Hair follicle dermal papilla cell (primary cell): ENCODE measurements around the genes PON1 and PON2.

DNA sequence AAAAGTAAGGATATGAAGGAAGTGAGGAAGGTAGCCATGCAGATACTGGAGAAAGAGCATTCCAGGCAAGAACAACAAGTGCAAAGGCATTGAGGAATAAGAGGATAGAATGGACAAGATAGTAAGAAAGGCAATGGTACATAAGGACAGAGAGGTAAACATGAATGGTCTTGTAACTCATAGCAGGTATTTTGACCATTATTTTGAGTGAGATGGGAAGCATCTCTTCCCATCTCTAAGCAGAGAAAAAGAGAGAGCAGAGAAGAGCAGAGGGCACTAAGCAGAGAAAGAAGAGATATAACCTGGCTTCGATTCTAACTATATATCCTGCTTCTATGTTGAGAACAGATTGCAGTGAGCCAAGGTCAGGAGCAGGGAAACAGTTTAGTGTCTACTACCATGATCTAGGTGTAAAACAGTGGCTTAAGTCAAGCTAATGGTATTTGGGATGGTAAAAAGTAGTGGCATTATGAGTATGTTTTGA, 193.2 kb upstream of the BET1 start:
- CAGE, long polyA plus RNA, result no peak

- CAGE, long polyA plus RNA, result no peak
These were observed 1.7 kb downstream of the COL1A2 start for GRCh38 chr7:94395982-94397262.

- CAGE, long polyA plus RNA, result no peak
These were observed 45.5 kb upstream of the SGCE start for GRCh38 chr7:94701490-94701847.

DNA sequence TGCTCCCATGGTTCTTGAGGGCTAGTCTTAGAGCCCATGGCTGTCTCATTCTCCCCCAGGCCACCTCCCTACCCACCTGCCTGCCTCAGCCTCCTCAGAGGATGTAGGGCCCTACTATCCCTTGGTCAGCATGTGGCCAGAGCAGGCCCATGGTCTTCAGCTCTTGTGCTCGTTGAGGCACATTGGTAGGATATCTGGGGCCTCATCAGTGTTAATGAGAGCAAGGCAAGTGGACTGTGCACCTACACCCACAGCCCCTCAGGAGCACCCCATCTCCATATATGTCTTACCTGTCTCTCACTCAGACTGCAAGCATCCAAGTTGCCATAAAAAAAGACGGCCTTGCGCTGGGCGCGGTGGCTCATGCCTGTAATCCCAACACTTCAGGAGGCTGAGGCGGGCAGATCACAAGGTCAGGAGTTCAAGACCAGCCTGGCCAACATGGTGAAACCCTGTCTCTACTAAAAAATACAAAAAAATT, 72.2 kb upstream of the PPP1R9A start:
- CAGE, long polyA plus RNA, result no peak

- CAGE, long polyA plus RNA, result no peak
These were observed 426 bp upstream of the PPP1R9A start for GRCh38 chr7:94906954-94907381.

- CAGE, long polyA plus RNA, result no peak
These were observed at the start of gene PON1 for GRCh38 chr7:95324260-95324963. Gene PON1, minus strand, starts transcription at chr7:95324532.

DNA sequence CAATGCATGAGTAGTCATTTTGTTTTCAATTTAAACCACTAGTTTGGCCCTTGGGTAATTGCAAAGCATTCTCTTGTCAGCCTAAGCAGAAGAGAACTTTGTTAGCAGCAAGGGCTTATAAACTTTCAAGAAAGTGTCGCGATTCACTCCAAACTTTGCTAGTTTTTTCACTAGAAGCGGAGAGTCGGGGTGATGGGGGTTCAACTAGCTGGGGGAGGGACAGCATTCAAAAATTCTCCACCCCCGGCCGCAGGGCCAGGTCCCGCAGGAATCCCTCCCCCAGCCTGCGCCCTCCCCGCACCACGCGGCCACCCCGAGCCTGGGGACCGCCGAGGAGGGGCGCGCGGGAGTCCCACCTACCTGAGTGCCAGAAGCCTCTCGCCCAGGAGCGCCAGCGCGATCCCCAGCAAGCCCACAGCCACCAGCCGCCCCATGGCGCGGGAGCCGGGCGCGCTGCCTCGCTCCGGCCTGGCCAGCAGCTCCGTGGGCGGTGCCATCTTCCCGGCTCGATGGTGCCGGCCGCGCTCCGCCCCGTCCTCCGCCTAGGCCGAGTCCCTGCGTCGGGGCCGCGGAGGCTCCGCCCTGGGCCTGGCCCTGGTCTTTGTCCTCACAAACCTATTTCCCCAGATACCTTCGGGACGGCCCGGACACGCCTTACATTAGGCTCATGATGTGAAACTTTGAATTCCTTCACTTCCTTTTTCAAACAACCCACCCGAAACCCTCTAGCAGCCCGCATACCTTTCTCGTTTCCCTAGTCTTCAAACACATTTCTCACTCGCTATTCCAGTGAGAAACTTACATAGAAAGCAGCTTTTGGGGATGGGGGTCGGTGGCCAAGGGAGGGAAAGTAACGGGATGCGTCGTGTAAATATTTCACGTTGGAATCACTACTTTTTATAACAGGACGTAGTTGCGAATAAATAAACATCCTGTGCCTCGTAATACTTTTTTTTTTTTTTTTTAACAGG, at the start of gene PON2:
PON2 (minus strand) TSS at position 511 of the 971 bp plus-strand sequence.
- CAGE, long polyA plus RNA, result no peak

DNA sequence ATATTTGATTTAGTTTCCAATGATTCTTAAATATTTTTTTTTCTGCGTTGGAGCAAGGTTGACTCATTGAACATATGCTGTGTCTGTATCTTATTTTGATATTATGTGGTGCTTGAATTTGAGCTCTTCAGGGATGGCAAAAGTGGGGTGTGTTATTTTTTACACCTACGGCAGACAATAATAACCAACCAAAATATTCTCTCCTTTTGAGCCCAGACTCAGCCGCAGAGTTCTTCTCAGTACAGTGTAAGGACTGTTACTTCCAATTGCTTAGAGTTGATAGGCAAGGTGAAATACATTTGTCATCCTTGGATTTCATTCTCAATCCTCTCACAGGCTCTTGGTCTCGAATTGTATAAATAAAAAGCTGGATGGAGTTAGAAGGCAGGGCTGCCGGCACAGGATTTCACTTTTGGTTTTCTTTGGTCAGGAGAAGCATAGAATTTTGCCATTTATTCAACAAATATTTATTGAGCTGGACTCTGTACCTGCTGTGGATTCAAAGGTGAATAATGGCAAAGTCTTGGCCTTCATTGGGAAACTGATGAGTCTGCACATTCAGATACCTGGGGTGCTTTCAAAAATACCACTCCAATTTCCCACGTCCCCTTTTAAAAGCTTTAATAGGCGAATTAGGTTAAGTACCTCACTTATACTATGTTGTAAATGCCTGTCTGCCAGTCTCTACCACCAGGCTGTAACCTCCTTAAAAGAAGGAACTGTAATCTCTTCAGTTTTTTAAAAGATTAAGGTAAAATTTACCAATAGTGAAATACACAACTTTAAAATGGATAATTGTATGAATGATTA, 49.7 kb downstream of the PDK4 start:
- CAGE, long polyA plus RNA, result no peak

- CAGE, long polyA plus RNA, result no peak
These were observed 12.1 kb upstream of the PDK4 start for GRCh38 chr7:95608106-95609140.

GRCh38 chr7:96075315-96075797, 246.5 kb downstream of the SLC25A13 start:
- CAGE, long polyA plus RNA, result no peak

DNA sequence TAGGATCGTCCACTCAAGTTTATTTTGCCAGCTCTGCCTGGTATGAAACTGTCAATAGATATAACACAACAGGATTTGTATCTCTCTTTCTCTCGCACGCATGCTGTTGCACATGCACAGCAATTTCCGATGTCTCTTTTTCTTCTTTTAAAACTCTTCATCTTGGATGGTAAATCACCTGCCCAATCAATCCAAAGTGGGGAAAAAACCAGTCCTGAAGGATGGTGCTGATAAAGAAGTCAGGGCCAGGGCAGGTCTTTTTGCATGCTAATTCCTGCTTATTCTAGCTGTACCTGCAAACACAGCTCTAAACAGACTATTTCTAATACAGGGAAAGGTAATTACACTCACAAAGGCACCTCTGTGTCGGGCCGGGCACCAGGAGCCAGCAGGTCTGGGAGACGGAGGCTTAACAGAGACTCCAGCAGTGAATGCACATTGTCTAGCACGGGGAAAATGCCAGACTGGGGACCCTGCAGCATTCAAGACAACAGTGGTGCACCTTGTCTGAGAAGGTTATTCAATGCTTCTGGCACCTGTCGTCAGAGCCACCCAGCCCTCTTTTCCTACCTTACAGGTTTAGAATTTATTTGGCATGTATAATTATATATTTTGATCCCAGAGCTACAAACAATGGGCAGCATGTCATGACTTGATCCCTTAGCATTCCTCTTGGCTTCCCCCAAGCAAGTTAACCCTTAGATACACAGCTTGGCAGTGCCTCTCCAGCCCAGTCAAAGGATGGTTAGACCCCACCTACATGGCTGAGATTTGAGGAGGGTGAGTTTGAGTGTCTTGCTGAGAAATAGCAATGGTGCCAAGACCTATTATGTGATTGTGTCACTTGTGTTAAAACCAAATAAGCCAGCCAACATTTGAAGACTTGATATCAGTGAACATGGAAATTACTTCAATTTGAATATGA, 185.2 kb downstream of the SLC25A13 start:
- CAGE, long polyA plus RNA, result no peak

DNA sequence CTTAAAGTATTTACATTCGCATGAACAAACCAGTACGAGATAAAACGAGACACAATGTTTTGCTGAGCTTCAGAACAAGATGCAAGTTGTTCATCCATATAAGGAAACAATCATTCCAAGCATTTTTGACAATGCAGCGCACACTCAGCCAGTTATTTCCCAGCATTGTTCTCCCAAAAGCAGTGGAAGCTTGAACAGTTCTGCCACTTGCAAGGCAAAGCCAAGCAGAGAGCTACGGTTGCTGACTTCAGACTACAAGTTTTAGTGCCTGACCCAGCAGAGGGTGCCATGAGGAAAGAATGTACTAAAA, 152.5 kb downstream of the SLC25A13 start:
- CAGE, long polyA plus RNA, result no peak

GRCh38 chr7:96176236-96176882, 145.5 kb downstream of the SLC25A13 start:
- CAGE, long polyA plus RNA, result no peak

DNA sequence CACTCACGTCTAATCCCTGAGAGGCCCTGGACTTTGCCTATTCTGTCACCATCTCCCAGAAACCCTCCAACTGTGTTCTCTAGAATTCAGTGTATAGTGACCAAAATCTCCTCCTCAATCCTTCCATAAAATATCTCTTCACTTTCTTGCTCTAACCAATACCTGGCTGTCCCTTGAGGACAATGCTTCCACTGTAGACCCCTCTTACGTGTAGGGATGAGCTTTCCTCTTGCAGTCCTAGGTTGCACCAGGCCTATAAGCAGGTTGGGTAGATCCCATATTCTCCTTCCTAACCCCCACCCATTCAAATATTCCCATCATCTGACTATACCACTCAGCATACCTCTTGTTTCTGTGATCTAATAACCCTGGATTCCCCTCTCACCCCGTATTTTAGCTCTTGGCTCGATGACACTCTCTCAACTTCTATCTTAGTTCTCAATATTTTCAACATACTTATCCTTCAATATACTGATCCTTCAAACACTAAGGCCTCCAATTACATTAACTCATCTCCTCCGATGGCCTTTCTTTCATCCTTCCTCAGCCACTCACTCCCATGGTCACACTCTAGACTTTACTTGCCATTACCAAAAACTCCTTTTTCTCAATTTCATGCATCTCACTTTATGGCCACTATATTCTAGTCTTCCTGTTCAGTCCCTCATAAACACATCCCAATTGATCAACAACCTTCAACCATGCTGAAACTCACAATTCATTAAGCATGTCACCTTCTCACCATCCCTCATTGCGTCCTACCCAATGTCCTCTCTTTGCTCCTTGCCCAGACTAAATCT, 58.4 kb downstream of the SLC25A13 start:
- CAGE, long polyA plus RNA, result no peak

DNA sequence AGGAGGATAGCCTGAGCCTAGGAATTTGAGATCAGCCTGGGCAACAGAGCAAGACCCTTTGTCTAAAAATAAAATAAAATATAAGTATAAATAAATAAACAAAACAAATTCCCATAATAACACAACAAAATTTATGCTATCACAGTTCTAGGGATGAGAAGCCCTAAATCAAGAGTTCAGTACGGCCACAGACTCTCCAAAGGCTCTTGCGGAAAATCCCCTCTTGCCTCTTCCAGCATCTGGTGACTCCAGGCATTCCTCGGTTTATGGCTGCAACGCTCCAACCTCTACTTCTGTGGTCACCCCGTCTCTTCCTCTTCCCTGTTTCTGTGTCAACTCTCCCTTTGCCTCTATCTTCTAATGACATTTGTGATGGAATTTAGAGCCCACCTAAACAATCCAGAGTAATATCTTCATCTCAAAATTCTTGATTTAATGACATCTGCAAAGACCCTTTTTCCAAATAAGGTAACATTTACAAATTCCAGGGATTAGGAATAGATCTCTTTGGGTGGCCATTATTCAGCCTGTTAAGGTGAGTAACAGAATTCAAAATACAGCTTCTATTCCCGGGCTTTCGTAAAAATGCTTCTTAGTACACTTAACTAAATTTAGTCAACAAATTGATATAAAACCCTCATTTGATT, 51.1 kb downstream of the SLC25A13 start:
- CAGE, long polyA plus RNA, result no peak

DNA sequence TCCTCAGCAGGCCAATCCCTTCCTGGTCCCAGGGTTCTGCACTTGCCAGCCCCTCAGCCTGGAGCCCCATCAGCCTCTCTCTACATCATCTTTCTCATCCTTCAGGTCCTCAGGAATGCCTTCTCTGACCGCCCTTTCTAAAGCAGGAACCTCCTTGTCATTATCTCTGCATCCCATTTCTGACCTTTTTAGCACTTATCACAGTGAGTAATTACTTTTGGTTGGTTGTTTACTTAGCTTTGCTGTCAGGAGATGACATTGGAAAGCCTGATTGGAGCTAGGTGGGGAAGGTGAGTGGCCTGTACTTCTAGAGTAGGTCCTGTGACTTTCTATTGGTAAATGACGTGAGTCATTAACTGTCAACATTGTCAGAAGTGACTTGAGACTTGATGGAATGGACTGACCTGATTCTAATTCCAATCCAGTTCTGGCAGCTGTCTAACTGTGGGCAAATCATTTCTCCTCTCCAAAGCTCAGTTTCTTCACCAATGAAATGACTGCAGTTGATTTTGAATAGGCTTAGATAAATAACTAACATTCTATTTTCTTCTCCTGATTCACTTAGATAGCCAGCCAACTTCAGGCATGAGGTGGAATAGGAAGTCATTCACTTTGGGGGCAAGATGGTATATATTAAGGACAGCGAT, 9.4 kb upstream of the SLC25A13 start:
- CAGE, long polyA plus RNA, result no peak

DNA sequence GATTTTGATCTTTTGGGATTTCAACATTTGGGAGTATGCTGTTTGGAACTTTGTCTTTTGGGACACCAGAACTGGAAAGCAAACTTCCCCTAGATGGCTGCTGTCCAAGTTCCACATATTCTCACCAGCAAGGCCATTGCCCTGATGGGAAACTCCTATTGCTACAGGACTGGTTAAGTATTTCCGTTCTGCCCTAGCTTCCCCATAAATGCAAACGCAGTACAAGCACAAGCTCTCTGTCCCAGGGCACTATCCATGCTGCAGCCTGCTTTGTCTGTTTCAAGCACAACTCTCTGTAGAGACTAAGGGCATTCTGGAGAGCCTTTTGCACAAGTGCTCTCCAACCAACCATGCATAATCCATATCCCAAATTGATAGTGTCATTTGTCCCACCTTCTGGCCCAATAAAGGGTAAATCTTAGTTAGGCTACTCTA, 79.4 kb upstream of the SLC25A13 start:
- CAGE, long polyA plus RNA, result no peak

- CAGE, long polyA plus RNA, result no peak
These were observed 129.0 kb upstream of the DLX6 start for GRCh38 chr7:96876362-96876711.

- CAGE, long polyA plus RNA, result no peak
These were observed 173.9 kb downstream of the SDHAF3 start for GRCh38 chr7:97291325-97291878.

DNA sequence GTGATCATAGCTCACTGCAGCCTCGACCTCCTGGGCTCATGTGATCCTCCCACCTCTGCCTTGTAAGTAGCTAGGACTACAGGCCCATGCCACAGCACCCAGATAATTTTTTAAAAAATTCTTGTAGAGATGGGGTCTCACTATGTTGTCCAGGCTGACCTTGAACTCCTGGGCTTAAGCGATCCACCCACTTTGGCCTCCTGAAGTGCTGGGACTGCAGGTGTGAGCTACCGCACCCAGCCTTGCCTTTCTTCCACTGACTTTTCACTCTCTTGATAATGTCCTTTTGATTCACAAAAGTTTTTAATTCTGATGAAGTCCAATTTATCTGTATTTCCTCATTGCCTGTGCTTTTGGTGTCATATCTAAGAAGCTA, 17.3 kb downstream of the TECPR1 start:
- CAGE, long polyA plus RNA, result no peak